Skeletal muscle tissue (tissue), 7 donors: Measurements from ENCODE around the gene CEBPA.

DNA sequence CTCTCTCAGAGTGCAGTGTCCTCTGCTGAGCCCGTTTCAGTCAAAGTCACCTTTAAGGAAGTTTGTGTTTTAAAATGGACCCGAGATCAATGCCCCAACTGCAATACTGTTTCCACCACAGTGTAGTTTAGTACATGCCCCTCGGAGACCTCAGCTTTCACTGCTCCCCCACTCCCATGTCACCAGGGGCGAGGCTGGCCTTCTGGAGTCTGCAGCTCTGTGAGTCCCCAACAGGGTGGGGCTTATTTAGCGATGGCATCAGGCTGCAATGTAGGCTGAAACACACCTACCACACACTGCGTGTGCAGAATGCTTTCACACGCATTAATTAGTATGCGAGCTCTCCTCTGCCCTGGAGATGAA, 248.5 kb upstream of the TSHZ3 start:
- PRO-cap, 3 experiments = no peak in any of the 3 experiments
- RAMPAGE, long total RNA = no peak
- RRBS, 2 experiments = no CpG with 5 or more reads among the region's 8 CpGs

- PRO-cap, 3 experiments = peak in 1 of 3 experiments; most common plus-strand start chr19:31803513 (in 1)
- RAMPAGE, long total RNA = no peak
- RRBS, 2 experiments = no CpG with 5 or more reads among the region's 3 CpGs
Measured at GRCh38 chr19:31803354-31803603, 454.0 kb upstream of the TSHZ3 start.

DNA sequence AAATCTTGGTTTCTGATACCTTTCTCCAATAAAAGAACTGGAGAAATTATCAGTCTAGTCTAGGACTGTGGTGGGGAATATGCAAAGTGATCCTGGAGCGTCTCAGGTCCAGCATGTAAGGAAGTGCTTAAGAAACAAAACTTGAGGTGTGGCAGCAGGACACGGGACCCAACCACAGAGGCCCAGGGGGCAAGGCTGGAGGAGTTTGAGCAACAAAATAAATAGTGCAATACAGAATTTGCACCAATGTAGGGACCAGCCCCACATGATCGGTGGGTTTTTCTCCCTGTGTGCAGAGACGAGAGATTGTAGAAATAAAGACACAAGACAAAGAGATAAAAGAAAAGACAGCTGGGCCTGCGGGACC, 29.2 kb upstream of the DPY19L3 start:
- PRO-cap, 3 experiments = no peak in any of the 3 experiments
- RAMPAGE, long total RNA = no peak
- RRBS, 2 experiments = no CpG with 5 or more reads among the region's 5 CpGs

- PRO-cap, 3 experiments = no peak in any of the 3 experiments
- RAMPAGE, long total RNA = no peak
- RRBS, 2 experiments = no CpG with 5 or more reads among the region's 6 CpGs
Measured at GRCh38 chr19:32928271-32929083, 43.3 kb downstream of the CEP89 start.

GRCh38 chr19:33024434-33024863, 40.2 kb downstream of the RHPN2 start:
- PRO-cap, 3 experiments = no peak in any of the 3 experiments
- RAMPAGE, long total RNA = no peak
- RRBS, 2 experiments = 72 to 73% methylated on average over 1 of the region's 9 CpGs

- PRO-cap, 3 experiments = no peak in any of the 3 experiments
- RAMPAGE, long total RNA = no peak
- RRBS, 2 experiments = no CpG with 5 or more reads among the region's 4 CpGs
Measured at GRCh38 chr19:33052107-33052787, 12.4 kb downstream of the RHPN2 start.

GRCh38 chr19:33063232-33064183, 1.2 kb downstream of the RHPN2 start:
- PRO-cap, 3 experiments = no peak in any of the 3 experiments
- RAMPAGE, long total RNA = no peak
- RRBS, 2 experiments = 6% methylated on average over 17 of the region's 41 CpGs

DNA sequence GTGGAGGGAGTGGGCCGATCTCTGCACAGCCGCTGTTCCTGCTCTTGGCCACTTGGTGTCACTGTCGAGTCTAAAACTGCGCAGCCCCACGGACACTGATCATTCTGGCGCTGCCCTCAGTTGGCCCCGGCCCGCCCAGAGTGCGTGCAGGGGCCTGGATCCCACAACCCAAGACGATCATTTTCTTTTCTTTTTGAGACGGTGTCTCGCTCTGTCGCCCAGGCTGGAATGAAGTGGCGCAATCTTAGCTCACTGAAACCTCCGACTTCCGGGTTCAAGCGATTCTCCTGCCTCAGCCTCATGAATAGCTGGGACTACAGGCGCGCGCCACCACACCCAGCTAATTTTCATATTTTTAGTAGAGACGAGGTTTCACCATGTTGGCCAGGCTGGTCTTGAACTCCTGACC, 12.1 kb downstream of the WDR88 start:
- PRO-cap, 3 experiments = no peak in any of the 3 experiments
- RAMPAGE, long total RNA = no peak
- RRBS, 2 experiments = no CpG with 5 or more reads among the region's 21 CpGs

DNA sequence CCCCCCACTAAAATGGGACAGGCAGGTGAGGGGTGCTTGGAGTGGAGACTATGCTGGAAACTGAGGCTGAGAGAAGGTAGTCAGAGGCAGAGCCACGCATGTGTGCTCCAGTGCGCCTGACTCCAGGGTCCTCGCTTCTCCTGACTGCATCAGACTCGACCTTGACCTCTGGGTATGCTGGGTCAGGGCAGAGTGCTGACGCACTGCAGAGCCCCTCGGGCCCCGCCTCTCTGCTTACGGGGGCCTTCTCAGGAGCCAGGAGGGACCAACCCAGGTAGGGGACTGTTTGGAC, 22.8 kb upstream of the SLC7A10 start:
- PRO-cap, 3 experiments = no peak in any of the 3 experiments
- RAMPAGE, long total RNA = no peak
- RRBS, 2 experiments = no CpG with 5 or more reads among the region's 8 CpGs

- PRO-cap, 3 experiments = no peak in any of the 3 experiments
- RAMPAGE, long total RNA = no peak
- RRBS, 2 experiments = 11 to 13% methylated on average over 13 of the region's 26 CpGs
Measured at GRCh38 chr19:33300674-33301293, 1.6 kb downstream of the CEBPA start.

DNA sequence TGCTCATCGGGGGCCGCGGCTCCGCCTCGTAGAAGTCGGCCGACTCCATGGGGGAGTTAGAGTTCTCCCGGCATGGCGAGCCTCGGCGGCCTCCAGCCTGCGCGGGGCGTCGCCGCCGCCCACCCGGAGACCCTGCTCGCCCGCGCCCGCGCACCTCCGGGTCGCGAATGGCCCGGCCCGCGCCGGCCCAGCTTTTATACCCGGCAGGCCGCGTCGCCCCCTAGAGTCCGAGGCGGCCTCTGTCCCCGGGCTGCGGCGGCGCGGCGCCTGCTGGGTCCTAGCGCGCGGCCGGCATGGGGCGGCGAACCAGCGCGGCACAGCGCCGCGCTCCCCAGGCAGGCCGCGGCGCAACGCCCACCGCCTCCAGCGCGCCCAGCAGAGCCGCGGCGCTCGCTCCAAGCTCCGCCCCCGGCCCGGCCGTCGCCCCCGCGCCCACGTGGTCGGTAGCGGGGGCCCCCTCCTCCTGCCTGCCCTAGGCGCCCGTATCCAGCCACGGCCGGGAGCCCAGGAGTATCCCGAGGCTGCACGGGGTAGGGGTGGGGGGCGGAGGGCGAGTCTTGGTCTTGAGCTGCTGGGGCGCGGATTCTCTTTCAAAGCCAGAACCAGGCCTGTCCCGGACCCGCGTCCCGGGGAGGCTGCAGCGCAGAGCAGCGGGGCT, at the start of gene CEBPA:
TSS of gene CEBPA (minus strand) at position 169 of the 658 bp plus-strand sequence.
- PRO-cap, 3 experiments = peak in 3 of 3 experiments; most common plus-strand start position 294 of the sequence (in 1); most common minus-strand start position 169 of the sequence (in 3)
- RAMPAGE, long total RNA = no peak
- RRBS, 2 experiments = 1 to 2% methylated on average over 59 of the region's 90 CpGs

DNA sequence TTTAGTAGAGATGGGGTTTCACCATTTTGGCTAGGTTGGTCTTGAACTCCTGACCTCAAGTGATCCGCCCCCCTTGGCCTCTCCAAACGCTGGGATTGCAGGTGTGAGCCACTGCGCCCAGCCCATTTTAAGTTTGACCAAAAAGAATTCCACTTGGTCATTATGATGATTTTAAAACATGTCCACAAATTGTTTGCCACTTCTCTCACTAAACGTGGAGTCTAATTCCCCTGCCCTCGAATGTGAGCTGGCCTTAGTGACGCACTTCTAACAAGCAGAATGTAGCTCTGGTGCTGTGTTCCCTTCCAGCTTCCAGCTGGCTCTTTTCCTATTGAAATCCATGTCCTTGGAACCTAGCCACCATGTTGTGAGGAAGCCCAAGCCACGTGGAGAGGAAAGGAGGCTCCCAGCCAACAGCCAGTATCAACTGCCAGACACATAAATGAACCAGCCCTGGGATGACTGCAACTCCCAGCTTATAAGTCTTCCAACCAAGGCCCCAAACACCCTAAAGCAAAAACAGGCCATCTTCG, 23.5 kb upstream of the CEBPA start:
- PRO-cap, 3 experiments = no peak in any of the 3 experiments
- RAMPAGE, long total RNA = no peak
- RRBS, 2 experiments = no CpG with 5 or more reads among the region's 8 CpGs

DNA sequence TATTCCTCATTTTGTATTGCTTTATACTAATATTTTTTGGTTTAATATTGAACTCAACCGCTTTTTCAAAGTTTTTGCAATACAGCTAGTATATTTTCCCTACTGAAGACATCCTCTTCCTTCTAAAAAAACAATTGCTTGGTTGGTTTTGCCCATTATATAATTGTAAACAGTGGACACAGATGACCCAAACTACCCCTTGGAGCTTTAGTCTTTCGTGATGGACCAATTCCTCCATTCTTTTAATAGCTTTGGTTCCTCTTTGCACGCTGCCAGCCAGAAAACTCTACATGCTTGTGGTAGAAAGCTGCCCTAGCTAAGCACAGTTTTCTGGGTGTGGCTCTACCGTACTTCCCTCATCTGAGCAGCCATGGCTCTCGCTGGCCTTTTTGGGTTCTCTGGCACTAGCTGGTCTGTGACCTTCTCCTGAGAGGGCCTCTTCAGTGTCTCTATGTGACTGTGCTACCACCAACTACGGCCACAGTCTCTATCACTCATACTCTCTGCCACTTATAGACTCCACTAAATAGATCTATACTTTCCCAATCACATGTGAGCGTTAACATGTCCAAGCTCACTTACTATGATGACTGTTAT, 29.9 kb upstream of the CEBPA start:
- PRO-cap, 3 experiments = no peak in any of the 3 experiments
- RAMPAGE, long total RNA = no peak
- RRBS, 2 experiments = no CpG with 5 or more reads among the region's 7 CpGs

GRCh38 chr19:33506554-33507091, 15.0 kb downstream of the PEPD start:
- PRO-cap, 3 experiments = no peak in any of the 3 experiments
- RAMPAGE, long total RNA = no peak
- RRBS, 2 experiments = no CpG with 5 or more reads among the region's 2 CpGs

DNA sequence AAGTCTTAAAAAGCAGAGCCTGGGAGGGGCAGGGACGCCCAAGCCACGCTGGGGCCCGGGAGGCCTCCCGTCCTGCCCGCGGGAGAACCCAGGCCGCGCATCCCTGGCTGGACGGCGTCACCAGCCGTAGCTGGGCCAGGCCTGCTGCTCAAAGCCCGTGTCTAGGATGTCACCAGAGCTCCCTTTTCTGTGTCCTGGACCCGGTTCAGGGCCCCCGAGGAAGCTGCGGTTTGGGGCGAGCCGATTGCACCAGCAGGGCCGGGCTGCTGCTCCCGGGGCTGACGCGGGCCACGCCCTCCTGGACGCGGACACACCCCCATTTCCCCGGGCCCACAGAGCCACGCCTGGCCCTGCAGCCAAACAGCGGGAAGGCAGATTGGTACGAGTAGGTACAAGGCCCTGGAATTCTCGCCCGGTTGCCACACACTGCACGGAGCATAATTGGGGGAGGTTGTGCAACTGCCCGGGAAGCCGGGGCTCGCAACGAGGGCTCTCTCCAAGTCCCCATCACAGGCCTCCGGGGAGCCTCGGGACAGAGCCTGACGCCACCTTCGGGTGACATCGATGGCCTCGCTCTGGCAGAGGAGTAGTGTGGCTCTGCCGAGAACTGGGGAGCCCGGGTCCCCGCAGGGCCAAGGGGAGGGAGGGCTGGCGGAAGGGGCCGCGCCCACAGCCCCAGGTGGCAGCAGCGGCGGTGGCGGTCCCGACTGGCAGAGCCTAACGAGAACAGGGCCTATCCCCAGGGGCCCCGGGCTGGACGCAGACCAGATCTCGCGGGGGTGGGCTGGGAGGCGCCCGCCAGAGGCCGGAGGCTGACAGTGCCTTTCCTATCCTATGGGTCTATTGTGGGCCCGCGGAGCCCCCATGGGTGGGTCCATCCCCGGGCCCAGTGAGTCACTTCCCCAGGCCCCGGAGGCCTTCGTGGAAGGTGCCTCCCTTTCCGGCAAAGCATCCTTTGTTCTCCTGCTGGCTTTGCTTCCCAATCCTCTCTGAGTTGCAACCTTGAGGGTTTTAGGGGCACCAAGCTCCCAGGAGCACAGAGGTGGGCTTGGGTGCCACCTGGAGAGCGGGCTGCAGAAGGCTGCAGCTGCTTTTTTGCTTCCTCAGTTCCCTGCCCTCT, 23.5 kb downstream of the KCTD15 start:
- PRO-cap, 3 experiments = no peak in any of the 3 experiments
- RAMPAGE, long total RNA = no peak
- RRBS, 2 experiments = 4% methylated on average over 39 to 41 of the region's 66 CpGs

DNA sequence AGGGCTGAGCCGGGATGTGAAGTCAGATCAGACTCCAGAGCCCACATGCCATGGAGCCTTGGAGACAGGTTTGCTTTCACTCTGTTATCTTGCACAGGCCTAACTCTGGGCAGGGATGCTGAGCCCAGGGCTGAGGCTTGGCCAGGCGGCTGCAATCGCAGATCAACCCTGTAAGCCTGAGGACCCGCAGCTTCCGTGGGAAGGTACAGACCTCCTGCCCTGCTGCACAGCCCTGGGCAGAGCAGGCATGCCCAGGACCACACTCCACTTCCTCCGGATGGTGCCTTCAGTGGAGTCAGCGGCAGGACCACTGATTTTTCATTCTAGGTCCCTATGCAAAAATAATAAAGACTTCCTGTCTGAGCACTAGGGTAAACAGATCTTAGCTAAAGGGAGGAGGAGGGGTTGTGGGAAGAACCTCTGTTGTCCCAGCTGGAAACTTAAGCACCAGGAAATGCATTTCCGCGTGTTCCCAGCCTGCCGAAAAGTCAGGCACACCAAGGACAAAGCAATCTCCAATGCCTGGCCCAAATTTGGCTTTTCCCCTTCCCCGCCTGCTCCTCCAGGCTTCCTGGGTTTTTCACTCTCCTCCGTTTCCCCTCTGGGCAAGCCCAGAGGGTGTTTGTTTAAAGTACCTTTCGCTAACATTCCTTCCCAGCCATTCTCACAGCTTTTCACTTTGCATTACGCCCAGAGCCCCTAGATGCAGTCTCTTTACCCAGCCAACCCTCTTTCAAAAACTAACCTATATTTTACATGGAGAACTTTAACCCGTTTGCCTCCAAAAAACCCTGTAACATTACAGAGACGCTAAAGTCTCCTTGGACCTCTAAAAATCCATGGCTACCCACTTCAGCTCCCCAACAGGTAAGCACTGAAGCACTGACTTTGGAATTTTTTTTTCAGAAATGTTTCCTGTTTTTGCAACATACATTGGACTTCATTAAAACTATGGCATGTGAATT, 87.5 kb downstream of the KCTD15 start:
- PRO-cap, 3 experiments = no peak in any of the 3 experiments
- RAMPAGE, long total RNA = no peak
- RRBS, 2 experiments = no CpG with 5 or more reads among the region's 16 CpGs

GRCh38 chr19:34219283-34219969, 34.9 kb upstream of the GARRE1 start:
- PRO-cap, 3 experiments = no peak in any of the 3 experiments
- RAMPAGE, long total RNA = no peak
- RRBS, 2 experiments = no CpG with 5 or more reads among the region's 6 CpGs

DNA sequence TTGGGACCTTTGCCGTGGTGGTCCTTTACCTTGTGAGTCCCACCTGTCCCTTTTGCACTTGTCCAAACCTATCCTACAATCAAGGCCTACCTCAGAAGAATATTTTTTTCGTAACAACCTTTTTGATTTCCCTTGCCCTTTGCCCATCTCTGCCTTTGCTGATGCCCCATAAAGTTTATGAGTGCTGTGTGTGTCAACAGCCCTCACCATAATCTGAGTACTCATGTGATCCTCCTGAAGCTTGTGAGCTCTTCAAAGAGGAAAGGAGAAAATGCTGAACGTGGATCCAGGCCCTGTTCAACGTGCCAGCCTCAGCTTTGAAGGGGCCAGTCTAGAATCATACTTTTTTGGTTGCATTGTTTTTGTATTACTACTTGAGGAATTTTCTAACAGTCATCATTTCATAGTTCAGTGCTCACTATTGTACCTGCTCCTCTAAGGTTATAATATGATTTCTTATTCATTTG, 44.8 kb downstream of the GARRE1 start:
- PRO-cap, 3 experiments = no peak in any of the 3 experiments
- RAMPAGE, long total RNA = no peak
- RRBS, 2 experiments = no CpG with 5 or more reads among the region's 4 CpGs

- PRO-cap, 3 experiments = no peak in any of the 3 experiments
- RAMPAGE, long total RNA = no peak
- RRBS, 2 experiments = no CpG with 5 or more reads among the region's 9 CpGs
Measured at GRCh38 chr19:34310205-34311023, 54.6 kb upstream of the GPI start.

GRCh38 chr19:34375491-34376211, 10.7 kb downstream of the GPI start:
- PRO-cap, 3 experiments = no peak in any of the 3 experiments
- RAMPAGE, long total RNA = no peak
- RRBS, 2 experiments = no CpG with 5 or more reads among the region's 14 CpGs